Peritoneum (tissue), 1 donor: ENCODE data around the genes FTMT, PPIC and GRAMD2B.

- PRO-cap, result no peak
These were observed 289.5 kb upstream of the SEMA6A start for GRCh38 chr5:116863956-116864737.

GRCh38 chr5:118973395-118974239, 14.7 kb downstream of the DTWD2 start:
- PRO-cap, result no peak

- PRO-cap, result no peak
These were observed 35.4 kb upstream of the TNFAIP8 start for GRCh38 chr5:119320307-119320954.

GRCh38 chr5:119337607-119338014, 18.2 kb upstream of the TNFAIP8 start:
- PRO-cap, result no peak

DNA sequence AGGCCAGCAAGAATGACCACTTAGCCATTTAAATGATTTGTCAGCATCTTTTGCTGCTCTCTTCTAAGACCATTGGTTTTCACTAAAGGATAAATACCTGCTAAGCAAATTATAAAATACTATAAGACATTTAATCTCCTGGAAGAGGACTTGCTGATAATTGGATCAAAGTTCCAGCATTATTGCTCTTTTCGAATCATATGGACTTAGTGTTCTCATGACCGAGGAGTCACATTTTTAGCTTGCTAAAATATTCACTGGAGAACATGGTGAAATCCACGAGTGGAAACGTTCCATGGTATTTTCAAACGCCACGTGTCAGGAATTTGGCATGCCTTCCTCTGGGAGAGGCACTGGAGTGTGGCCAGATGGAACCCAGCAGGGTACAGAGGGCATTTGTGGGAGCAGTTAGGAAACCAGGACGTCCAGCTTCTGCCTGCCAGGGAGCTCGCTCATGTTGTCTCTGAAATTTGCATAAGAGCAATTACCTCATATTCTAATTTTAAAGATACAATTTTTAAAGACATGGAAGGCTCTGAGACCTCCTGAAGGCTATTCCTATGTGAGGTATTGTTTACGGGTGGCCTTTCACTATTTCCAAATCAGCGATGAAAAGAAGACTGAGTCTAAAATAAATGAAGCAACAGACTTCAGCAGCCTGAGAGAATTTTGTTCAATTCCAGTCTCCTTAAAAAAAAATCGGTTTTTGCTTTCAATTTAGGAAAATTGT, 43.2 kb downstream of the TNFAIP8 start:
- PRO-cap, result no peak

DNA sequence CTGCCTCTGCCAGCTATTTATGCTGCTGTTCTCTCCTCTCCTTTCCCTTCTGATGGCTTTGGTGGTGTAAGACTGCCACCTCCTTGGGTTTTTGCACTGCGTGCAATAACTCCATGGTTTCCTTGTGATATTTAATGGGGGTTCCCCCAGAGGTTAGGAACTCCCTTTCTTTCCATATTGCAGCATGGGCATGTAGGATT, 24.0 kb upstream of the HSD17B4 start:
- PRO-cap, result no peak

GRCh38 chr5:119705914-119706470, 76.6 kb downstream of the FAM170A start:
- PRO-cap, result no peak

- PRO-cap, result no peak
These were observed 48.8 kb downstream of the PRR16 start for GRCh38 chr5:120512970-120513324.

- PRO-cap, result no peak
These were observed at the start of gene FTMT for GRCh38 chr5:121851578-121852089. Gene FTMT (plus strand): TSS chr5:121851882.

GRCh38 chr5:122292360-122292839, 19.6 kb upstream of the SNCAIP start:
- PRO-cap, result no peak

DNA sequence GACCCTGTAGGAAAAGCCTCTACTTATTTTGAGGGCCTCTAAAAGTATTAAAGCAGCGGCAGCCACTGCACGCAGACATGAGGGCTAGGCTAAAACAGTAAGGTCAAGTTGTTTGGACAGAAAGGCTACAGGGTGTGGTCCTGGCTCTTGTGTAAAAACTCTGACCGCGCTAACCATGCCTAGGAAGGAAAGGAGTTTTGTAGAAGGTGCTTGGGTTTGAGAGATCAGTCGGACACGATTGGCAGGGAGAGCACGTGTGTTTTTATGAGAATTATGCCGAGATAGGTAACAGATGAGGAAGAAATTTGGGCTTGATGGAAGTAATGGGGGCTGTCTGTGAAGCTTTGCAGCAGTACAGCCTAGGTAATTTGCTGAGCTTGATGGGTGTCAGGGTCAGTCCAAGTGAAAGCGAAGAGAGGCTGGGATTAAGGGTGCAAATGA, 163.6 kb downstream of the SNCAIP start:
- PRO-cap, result no peak

- PRO-cap, result no peak
These were observed 181.2 kb downstream of the SNCAIP start for GRCh38 chr5:122493243-122493568.

- PRO-cap, result no peak
These were observed 181.5 kb downstream of the SNCAIP start for GRCh38 chr5:122493569-122493816.

DNA sequence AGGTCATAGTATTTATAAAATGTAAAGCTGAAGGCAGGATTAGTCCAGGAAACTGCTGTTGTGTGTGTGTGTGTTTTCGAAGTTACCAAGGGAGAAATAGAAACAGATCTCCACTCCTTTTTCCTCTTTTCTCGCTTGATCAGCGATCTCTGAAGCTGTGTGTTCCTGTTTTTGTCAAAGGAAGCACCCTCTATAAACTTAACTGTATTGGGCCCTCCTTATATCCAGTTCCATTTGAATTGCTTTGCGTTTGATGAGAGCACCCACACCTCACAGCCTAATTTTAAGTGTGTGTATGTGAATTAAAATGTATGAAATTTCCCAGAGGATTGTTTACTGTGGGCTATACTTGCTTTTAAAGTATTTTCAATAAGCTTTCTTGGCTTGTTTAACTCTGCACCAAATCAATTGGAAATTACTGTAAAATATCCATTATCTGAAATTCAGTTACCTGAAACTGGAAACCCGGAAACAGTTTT, 972 bp downstream of the SNX2 start:
- PRO-cap, result no peak

DNA sequence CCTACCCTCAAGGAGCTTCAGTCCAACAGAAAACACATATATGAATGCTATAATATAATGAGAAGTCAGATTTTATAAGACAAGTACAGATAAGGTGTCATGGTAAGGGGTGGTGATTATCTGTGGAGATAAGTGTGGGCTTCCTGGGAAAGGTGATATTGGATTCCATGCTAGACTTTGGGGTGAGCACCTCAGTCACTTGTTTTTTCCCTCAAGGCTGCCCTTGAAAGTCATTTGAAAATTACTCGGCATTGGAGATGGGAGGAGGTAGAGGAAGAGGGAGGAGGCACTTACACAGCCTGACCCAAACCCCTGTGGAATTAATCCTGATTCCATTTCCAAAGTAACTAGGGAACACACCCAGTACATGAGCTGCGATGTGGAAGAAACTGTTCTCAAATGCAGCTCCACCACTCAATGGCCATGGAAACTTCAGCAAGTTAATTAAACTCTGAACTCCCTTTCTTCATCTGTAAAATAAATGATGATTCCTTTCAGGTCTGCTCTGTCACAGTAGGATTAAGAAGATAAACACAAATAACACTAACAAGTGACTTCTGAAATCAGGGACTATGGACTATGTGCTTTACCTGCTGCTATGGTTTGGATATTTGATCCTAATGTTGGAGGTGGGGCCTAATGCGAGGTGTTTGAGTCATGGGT, 3.7 kb downstream of the PPIC start:
- PRO-cap, result no peak

DNA sequence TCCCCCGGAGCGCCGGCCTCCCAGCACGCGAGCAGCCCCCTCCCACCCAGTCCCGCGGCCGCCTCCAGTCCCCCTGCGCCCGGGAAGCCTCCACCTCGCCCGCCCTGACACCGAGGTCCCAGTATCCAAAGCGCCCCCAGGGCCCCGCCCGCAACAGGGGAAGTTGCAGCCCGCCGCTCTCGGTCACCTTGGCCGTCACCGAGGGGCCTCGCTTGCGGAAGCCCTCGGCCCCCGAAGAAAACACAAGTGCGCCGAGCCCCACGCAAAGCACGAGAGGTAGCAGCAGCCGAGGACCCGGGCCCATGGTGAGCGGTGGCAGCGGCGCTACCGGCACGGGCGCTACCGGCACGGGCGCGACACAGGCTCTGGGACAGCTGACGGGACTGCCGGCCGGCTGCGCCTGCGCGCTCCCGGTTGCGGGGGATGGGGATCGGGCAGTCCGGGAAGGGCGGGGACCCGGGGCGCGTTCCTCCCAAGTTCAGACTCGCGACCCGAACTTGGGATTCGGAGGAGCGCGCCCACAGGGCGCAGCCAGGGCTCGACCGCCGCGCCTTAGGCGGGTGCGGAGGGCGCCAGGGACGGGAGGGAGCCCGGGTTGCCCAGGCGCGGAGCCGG, at the start of gene PPIC:
TSS of gene PPIC (minus strand) at position 404 of the 615 bp plus-strand sequence.
- PRO-cap, result bidirectional peak, plus-strand start at position 503 of the sequence, minus-strand start at position 385 of the sequence

- PRO-cap, result no peak
These were observed 35.0 kb downstream of the ZNF608 start for GRCh38 chr5:124711278-124712071.

- PRO-cap, result no peak
These were observed 3.7 kb downstream of the ZNF608 start for GRCh38 chr5:124742676-124743210.

- PRO-cap, result no peak
These were observed 709 bp downstream of the ZNF608 start for GRCh38 chr5:124745674-124746186.

GRCh38 chr5:126422704-126424058, at the start of gene GRAMD2B:
Gene GRAMD2B (plus strand): TSS chr5:126423409.
- PRO-cap, result unidirectional peak, plus-strand start at chr5:126423458